Metastatic Liver Carcinoma in the Lung (tissue), 2 donors: ENCODE measurements around a stretch of chr2.

- PRO-cap, 2 experiments: no peak in any of the 2 experiments
Observed at GRCh38 chr2:239230432-239231129, 170.2 kb downstream of the HDAC4 start.

GRCh38 chr2:239266908-239267975, 133.6 kb downstream of the HDAC4 start:
- PRO-cap, 2 experiments: no peak in any of the 2 experiments

DNA sequence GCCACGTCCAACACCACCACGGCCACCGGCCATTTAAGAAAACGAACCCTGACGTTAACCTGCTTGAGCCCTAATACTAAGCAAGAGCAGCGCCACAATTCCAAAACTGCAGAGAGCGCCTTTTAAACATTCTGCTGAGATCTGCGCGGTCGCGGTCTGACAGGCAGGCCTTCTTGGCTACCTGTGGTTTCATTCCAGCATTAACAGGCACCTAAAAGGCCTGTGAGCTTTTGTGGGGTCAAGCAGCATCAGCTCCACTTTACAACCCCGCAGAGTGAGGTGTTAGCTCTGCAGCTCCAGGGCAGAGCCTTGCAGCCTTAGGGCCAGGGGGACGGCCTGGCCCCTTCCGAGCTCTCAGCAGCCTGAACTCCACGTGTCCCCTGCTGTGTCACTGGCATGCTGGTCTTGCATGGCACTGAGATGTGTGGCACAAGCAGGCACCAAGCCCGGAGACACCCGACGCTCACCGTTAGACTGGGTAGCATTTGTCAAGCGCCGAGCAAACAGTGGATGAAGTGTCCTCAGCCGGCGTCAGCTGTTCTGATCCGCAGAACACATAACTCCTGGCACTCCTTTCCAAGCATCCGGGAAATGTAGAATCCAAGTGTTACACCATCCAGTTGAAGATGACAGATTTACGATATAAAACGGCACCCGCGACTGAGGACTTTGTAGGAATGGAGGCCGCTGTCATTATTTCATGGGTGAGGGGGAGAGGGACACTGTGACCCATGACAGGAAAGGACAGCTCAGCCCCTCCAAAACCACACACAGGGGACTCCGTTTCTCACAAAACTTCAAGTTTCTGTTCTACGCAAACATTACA, 89.7 kb downstream of the HDAC4 start:
- PRO-cap, 2 experiments: no peak in any of the 2 experiments

GRCh38 chr2:239328111-239329225, 72.4 kb downstream of the HDAC4 start:
- PRO-cap, 2 experiments: no peak in any of the 2 experiments

DNA sequence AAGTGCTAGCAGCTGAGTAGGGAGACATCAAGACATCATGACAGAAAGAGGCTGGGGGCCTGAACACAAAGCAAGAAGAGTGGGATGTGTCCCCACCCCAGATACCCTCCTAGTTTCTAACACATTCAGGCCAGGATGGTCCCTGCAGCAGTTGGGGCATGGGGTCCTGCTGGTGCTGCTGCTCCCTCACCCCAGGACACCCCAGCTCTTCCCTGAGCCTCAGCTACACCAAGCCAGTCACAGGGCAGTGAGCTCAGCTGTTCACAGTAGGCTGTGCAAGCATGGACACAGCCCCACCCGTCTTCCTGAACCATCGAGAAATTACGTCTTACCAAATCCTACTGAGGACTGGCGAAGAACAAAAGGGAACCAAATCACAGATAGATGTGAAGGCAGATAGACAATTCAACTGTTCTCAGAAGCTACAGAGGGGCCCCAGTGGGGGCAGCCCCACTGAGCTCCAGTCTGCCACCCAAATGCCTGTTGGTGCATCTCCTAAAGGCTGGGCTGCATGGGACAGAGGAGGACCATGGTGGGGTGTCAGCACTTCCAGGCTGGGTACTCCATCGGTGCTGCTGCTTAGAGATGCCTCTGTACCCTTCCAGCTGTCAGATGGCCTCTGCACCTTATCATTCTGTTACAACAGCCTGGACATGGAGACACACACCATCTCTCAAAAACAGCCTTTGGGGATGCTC, 60.7 kb downstream of the HDAC4 start:
- PRO-cap, 2 experiments: no peak in any of the 2 experiments

- PRO-cap, 2 experiments: no peak in any of the 2 experiments
Observed at GRCh38 chr2:239380726-239381342, 20.0 kb downstream of the HDAC4 start.

- PRO-cap, 2 experiments: no peak in any of the 2 experiments
Observed at GRCh38 chr2:239482904-239483208, 82.0 kb upstream of the HDAC4 start.

GRCh38 chr2:239911250-239911991, 113.7 kb downstream of the NDUFA10 start:
- PRO-cap, 2 experiments: no peak in any of the 2 experiments

DNA sequence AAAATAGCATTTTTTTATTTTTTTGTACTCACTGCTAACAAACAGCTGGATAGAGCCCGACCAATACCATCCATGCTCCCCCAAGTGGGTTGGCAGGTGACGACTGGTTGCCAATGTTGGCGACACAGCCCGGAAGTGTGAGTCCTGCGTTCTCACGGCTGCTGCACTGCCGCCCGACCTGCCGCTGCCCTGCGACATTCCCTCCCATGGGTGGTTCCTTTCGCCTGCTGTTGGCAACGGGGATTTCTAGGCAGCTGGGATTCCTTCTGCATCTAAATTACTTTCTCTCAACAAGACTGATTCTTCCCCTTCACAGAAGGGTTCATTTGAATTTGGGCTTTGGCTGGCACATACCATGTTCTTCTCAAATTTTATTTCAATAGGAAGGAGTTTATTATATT, 70.4 kb downstream of the NDUFA10 start:
- PRO-cap, 2 experiments: no peak in any of the 2 experiments

- PRO-cap, 2 experiments: no peak in any of the 2 experiments
Observed at GRCh38 chr2:240024388-240025147, 574 bp downstream of the NDUFA10 start.

DNA sequence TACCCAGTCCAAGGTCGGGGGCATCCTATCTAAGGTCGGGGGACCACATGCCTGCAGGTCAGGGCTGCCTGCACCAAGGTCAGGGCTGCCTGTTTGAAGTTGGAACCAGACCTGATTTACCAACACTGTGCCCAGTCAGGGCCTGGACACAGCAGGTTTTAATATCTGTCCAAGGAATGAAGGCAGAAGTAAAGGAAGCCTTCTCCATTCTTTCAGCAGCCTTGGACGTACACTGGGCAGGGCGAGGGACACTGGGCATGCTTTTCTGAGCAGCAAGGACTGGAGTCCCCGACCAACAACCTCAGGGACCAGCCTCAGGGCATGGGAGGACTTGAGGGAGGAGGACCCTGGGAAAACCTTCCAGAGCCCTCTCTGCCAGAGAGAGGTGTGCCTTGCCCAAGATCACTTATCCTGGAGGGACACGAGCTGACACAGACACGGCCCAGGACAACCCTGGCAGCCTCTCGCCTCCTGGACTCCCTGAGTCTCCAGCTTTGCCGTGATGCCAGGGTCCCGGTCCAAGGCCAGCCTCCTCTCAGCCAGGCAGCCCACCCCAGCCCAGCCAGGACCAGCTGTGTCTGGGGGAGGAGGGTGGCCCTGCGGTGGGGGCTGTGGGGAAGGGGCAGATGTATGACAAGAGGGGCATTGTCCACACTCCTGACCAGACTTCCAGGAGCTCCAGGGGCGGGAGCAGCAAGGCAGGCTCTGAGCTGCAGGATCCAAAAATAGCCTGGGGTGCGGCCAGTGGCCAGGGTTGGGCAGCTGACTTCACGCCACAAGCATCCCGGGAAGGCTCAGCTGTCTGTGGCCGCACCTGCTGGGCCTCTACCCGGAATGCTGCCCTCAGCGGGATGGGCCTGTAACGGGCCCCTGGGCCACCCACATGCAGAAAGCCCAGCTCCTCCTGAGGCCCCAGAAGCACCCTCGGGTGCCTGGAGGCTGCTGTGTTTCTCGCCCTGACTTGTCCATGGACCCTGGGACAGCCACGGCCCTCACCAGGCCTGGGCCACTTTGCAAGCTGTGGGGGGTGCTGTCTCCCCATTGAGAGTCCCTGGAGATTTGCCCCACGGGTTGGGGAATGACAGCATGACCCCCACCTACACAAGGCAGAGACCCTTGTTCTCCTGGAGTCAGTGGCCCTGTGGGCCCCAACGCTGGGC, 65.6 kb upstream of the GPC1 start:
- PRO-cap, 2 experiments: peak in 1 of 2 experiments; most common plus-strand start position 915 of the sequence (in 1); most common minus-strand start position 670 of the sequence (in 1)

- PRO-cap, 2 experiments: no peak in any of the 2 experiments
Observed at GRCh38 chr2:240519996-240520636, 37.7 kb downstream of the ANKMY1 start.

DNA sequence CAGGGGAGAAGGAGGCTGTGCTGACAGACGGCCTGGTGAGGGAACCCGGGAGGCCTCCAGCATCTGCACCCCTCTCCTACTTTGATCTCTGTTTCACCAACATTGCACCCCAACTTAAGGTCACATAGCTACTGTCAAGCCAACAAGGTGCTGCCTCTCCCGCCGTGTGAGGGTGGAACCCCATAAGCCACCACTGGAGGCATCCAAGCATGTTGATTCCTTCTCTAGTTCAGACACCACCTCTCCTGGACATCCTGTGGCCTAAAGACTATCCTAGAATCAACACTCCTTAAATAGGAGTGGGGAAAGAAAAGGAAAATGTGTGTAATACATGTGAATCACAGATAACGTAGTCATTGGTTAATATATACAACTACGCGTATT, 3.5 kb upstream of the RNPEPL1 start:
- PRO-cap, 2 experiments: no peak in any of the 2 experiments

- PRO-cap, 2 experiments: peak in 1 of 2 experiments; most common plus-strand start chr2:240858008 (in 1)
Observed at GRCh38 chr2:240857053-240858090, 11.3 kb upstream of the AGXT start.

GRCh38 chr2:240864319-240865069, 4.1 kb upstream of the AGXT start:
- PRO-cap, 2 experiments: no peak in any of the 2 experiments

- PRO-cap, 2 experiments: no peak in any of the 2 experiments
Observed at GRCh38 chr2:240870829-240872013, 2.6 kb downstream of the AGXT start.

DNA sequence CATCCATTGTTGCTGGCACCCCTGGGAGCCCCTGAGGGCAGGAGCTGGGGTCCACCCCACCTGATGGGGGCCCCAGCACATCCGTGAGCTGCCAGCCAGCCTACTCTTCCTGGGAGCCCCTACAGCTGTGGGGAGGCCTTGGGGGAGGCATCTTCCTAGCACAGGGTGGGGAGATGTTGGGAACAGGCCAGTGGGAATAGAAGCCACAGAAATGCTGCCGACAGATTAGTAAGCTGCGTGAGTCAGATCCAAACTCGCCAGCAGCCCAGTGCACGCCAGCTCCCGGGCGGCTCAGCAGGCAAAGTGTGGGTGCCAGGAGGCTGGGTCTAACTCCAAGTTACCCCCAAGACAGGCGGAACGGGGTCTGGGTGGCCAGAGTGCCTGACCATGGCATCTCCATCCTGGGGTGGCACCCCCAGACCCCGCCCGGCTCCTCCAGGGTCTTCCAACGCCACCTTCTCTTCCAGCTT, 15.2 kb downstream of the CROCC2 start:
- PRO-cap, 2 experiments: no peak in any of the 2 experiments

GRCh38 chr2:241006206-241006542, 7.8 kb downstream of the SNED1 start:
- PRO-cap, 2 experiments: no peak in any of the 2 experiments

GRCh38 chr2:241011583-241012151, 13.2 kb downstream of the SNED1 start:
- PRO-cap, 2 experiments: no peak in any of the 2 experiments

DNA sequence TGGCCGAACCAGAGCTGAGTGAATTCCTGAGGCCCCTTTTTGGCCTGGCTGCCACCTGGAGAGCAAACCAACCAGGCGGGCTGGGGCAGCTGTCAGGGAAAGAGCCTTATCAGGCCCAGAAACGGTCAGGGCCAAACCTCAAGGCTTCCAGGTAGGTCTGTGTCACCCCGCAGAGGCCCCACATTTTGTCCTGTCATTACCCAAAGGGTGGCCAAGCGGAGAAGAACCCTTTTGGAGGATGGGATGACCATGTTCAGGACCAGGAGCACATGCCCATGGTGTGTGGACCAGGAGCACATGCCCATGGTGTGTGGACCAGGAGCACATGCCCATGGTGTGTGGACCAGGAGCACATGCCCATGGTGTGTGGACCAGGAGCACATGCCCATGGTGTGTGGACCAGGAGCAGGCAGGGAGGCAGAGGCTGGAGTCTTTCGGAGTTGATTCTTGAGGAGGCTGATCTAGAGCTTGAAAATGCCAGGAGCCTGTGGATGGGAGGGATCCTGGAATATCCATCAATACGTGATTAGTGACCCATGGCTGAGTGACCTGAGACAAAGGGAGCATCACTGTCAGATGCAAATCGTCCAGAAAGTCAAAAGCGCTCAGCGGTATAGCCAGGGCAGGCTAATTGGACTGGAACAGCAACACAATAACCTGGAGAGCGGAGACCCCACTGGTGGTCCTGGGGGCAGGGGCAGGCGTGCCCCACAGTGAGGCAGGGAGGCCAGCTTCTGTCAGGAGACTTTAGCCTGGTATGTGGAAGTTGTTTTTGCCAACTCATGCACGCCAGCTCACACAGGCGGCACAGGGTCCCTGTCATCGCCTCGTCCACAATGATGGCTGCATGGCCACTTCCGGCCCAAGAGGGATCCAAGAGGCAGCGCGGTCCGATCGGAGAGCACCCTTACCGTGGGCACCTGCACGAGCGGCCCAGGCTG, 20.7 kb downstream of the SNED1 start:
- PRO-cap, 2 experiments: no peak in any of the 2 experiments